Body of pancreas (tissue), 2 donors: ENCODE data around the gene USP36.

DNA sequence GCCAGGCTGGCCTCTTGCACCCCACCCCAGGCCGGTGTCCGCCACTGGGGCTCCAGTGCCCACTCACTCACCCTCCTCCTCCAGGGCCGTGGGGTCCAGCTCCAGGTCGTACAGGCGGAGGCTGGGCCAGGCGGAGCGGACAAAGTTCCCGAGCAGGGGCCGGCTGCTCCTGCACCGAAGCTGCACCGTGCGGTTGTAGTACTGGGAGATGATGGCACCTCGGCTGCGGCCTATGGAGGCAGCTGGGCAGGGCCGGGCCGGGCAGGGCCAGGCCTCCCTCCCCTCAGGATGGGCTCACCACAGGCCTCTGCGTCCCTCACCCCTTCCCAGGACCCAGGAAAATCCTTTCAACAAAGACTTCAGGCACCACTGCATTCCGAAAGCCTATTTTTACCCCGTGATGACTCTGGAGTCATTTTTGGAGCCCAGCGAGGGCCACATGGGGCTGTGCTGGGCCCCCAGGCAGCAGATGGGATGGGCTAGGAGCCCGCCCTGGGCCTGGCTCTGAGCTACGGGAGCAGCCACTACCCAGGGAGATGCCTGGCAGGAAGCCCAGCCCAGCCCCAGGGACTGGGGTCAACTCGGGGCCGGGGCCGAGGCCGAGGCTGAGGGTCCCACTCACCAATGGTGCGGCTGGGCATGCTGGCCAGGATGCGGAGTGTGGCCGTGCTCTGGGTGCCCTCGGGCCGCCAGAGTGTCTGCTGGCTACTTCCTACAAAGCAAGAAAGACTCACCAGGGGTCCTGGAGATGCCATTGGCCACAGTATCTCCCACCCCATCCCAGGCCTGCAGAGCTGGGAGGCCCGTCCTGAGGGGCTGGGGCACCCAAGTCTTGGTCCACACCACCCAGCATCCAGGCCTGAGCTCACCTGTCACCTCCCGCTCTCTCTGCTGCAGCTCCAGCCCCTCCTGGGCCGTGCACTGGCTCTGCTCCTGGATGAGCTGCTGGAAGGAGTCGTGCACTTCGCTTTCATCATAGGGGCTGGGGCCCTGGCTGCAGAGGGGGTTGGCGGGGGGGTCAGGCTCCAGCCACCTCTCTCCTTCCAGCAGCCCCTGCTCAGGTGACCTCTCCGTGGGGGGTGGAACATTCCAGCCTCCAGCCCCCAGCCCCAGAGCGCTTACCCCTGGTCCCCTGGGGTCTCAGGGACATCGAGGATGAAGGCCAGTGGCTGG lies 2.5 kb downstream of the TMC6 start:
- PRO-cap: no peak
- RAMPAGE, long total RNA, 2 experiments: no peak in any of the 2 experiments

GRCh38 chr17:78328899-78329952 lies 30.7 kb downstream of the SOCS3 start:
- PRO-cap: no peak
- RAMPAGE, long total RNA, 2 experiments: no peak in any of the 2 experiments

- PRO-cap: bidirectional peak, plus-strand start at chr17:78342116, minus-strand start at chr17:78341776
- RAMPAGE, long total RNA, 2 experiments: no peak in any of the 2 experiments
Measured at GRCh38 chr17:78342024-78342946, 17.6 kb downstream of the SOCS3 start.

GRCh38 chr17:78366178-78366808 lies 6.4 kb upstream of the SOCS3 start:
- PRO-cap: no peak
- RAMPAGE, long total RNA, 2 experiments: no peak in any of the 2 experiments

- PRO-cap: no peak
- RAMPAGE, long total RNA, 2 experiments: no peak in any of the 2 experiments
Measured at GRCh38 chr17:78697969-78698506, 84.0 kb downstream of the CYTH1 start.

- PRO-cap: no peak
- RAMPAGE, long total RNA, 2 experiments: no peak in any of the 2 experiments
Measured at GRCh38 chr17:78734640-78735189, 47.4 kb downstream of the CYTH1 start.

DNA sequence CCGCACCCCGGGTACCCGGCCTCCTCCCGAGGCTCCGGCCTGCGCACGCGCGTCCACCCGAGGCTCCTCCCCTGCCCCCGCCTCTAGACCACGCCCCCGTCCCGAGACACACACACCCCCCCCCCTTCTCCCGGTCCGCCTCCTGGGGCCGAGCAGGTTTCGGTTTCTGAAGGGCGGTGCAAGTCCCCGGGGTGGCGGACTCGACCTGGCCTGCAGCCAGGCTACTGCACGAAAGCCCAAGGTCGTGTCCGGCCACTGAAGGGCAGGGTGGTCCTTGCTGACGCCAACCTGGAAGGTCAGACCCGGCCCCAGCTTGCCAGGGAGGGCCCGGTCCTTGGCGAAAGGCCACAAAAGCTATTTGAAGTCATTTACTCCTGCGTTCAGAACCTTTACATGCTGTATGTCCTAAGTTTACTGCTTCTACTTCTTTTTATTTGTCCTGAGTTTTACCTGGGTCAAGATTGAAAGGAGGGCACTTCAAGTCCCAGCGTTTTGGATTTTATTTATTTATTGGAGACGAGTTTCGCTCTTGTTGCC lies 428 bp upstream of the CYTH1 start:
- PRO-cap: bidirectional peak, plus-strand start at position 155 of the sequence, minus-strand start outside the sequence
- RAMPAGE, long total RNA, 2 experiments: no peak in any of the 2 experiments

DNA sequence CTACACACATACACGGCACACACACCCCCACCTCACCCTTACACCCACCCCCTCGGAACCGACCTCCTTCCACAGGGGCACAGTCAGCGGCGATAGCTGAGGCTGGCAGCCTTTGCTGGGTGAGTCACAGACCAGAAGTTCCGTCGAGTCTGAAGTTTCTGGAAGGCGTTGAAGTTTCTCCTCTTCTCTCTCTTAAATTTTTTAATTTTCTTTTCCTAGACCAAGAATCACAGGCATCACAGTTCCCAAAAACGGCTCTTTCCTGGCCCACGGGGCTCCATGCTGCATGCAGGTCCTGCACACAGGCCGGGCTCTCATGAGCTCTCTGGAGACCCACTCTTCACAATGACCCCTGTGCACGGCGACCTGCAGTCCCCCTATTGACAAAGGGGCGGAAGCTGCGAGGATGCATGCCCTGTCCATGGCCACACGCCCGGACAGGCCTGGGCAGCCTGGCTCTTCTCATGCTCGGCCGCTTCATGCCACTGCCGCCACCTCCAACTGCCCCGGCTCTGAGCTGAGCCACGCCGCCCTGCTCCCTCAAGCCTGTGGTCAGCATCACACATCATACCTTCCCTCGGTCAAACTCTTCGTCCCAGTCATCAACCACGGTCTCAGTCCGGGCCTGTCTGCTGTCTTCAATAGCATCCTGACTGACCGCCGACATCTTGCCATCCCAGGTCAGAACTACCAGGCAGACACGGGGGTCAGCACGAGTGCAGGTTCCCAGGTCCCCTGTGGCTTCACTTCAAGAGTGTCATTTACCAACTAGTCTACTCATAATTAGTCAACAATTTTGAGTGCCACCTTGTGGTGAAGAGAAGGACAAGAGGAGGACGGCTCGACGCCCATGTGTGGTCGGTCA lies 16.5 kb upstream of the CYTH1 start:
- PRO-cap: no peak
- RAMPAGE, long total RNA, 2 experiments: no peak in any of the 2 experiments

GRCh38 chr17:78839673-78840712 lies 621 bp downstream of the USP36 start:
- PRO-cap: unidirectional peak, plus-strand start at chr17:78839957; bidirectional peak, plus-strand start at chr17:78840406, minus-strand start at chr17:78840390
- RAMPAGE, long total RNA, 2 experiments: no peak in any of the 2 experiments

DNA sequence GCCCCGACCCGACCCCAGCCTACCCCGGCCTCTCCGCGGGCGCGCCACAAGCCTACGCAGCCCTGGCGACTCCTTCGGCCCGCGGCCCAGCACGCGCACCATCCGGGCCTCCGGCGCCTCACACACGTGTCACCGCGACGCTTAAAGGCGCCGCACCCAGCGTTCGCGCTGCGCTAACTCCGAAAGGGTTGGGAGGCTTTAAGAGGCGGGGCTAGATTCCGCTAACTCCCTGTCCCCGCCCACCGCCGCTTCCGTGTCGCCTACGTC lies at the start of gene USP36:
USP36 (minus strand) TSS at position 102 of the 267 bp plus-strand sequence.
- PRO-cap: bidirectional peak, plus-strand start outside the sequence, minus-strand start at position 100 of the sequence
- RAMPAGE, long total RNA, 2 experiments: start-site peak on the minus strand in 2 of 2 experiments, centred at positions 69 to 76 of the sequence, 59 to 181 reads per replicate

DNA sequence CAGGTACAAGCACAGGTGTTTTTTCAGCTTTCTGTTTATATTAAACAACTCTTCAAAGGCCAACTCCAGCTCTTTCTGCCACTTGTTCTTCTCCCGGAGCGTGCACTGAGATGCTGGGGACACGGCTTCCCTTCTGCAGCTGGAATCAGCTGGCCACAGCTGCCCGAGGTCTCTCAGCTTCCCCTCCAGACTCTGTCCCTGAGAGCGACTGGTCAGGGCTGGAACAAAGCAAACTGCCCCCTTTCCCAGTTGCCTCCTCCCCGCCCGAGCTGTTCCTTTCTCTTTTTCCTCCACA lies 11.6 kb downstream of the CEP295NL start:
- PRO-cap: no peak
- RAMPAGE, long total RNA, 2 experiments: no peak in any of the 2 experiments

DNA sequence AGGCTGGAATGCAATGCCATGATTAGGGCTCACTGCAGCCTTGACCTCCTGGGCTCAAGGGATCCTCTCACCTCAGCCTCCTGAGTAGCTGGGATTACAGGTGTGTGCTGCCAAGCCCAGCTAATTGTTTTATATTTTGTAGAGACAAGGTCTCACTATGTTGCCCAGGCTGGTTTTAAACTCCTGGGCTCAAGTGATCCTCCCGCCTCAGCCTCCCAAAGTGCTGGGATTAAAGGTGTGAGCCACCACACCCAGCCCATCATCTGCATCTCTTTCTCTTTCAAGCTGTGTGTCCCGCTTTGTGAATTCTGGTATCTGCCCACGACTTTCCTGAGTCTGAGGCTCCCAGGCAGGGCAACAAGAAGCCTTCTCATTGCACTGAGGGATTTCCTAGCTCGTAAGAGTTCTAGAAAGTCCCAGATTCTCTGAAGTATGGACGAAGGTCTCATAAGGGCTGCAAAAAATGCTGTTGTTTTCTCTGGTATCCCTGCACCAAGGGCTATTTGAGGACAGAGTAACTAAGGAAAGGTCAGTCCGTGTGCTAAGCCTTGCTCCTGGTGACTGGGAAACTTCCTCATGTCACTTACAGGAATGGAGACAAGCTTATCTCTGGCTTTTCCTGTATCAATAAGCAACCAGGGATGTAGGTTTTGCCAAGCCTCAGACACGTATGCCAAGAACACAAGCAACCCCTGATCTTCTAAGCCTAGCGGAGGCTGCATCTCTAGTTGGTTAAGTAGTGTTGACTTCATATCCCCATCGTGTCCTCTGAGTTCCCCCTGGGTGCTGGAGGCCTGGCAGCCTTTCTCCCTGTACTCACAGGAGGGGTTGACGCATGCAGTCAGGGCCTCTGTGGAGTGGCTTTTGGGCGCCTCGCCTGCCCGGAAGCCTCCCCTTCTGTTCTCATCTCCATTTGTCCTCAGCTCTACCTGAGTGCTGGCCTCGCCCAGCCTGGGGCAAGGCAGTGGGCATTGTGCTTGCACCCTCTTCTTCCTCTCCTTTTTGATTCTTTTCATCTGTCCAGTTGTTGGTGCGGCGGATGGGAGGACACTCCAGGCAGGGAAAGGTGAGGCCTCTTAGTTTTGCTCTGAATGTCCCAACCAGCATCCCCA lies 1.6 kb upstream of the C1QTNF1 start:
- PRO-cap: no peak
- RAMPAGE, long total RNA, 2 experiments: no peak in any of the 2 experiments

GRCh38 chr17:79033808-79034592 lies 10.0 kb downstream of the C1QTNF1 start:
- PRO-cap: no peak
- RAMPAGE, long total RNA, 2 experiments: no peak in any of the 2 experiments

- PRO-cap: no peak
- RAMPAGE, long total RNA, 2 experiments: no peak in any of the 2 experiments
Measured at GRCh38 chr17:79228015-79228553, 153.5 kb downstream of the ENGASE start.

DNA sequence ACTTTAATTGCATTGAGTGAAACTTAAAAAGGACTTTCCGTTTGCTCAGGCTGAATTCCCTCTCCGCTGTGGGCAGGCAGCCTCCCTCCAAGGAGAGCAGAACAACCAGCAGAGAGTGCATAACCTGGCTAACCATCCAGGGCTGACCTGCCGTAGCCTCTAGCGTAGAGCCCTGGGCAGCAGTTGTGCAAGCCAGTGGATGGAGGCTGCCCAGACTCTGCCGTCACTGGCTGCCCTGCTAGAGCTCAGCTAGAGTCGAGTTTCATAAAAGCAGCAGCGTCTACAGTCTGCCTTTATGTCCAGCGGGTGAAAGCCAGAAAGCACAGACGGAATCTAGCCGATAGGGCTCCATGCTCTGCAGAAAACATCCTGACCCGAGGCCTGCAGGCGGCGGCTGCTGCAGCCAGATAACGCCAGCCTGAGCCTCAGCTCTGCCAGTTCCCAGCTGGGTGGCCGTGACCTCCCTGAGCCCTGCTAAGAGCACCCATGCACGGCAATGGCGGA lies 231.2 kb downstream of the ENGASE start:
- PRO-cap: unidirectional peak, plus-strand start at position 296 of the sequence
- RAMPAGE, long total RNA, 2 experiments: no peak in any of the 2 experiments

DNA sequence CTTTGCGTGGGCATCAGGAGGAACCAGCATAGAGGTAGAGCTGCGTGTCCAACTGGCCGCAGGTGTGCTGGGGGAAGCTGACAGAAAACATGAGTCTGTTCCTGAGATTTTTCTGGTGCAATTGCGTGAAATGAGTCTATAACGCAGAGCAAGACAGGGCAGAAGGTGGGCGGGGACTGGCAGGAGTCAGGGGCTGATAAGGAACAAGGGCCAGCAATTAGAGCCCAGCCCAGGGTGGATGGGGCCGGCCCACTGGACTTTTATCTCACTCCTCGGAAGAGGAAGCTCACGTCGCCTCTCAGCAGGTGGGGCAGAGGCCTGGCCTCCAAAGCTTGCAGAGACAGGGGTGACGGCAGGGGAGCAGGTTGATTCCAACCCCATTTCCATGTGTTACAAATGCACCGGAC lies 238.1 kb downstream of the RBFOX3 start:
- PRO-cap: no peak
- RAMPAGE, long total RNA, 2 experiments: no peak in any of the 2 experiments

DNA sequence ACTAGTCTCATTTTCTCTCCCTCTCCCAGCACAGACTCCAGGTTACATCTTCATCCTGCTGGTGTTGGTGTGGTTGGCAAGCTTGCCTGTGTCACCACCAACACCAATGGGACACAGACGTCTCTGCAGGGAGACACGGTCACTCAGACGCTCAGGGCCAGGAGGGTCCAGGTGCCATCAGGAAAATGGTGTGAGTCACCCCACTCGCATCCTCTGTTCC lies 177.9 kb downstream of the RBFOX3 start:
- PRO-cap: no peak
- RAMPAGE, long total RNA, 2 experiments: no peak in any of the 2 experiments

DNA sequence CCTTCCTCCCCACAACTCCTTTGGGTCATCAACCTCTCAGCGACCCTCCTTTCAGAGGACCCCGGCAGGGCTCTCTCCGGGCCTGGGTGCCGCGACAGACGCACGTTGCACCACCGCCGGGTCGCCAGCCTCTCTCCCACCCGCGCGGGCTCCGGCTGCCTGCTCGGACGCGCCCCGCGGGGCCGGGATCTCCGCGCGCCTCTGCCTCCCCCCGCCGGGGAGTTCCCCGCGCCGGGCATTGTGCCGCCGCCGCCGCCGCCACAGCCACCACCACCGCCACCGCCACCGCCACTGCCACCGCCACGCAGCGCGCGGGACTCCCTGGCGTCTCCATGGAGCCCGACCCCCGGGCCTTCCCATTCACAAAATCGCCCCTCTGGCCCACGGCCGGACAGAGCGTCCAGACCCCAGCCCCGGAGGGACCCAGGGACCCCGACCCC lies 638 bp downstream of the RBFOX3 start:
- PRO-cap: no peak
- RAMPAGE, long total RNA, 2 experiments: no peak in any of the 2 experiments

- PRO-cap: no peak
- RAMPAGE, long total RNA, 2 experiments: no peak in any of the 2 experiments
Measured at GRCh38 chr17:79798518-79798811, 1.6 kb upstream of the CBX8 start.

- PRO-cap: no peak
- RAMPAGE, long total RNA, 2 experiments: no peak in any of the 2 experiments
Measured at GRCh38 chr17:79814105-79814502, 17.2 kb upstream of the CBX8 start.